Gallbladder (tissue), 1 donor: ENCODE data around the gene RTP5.

DNA sequence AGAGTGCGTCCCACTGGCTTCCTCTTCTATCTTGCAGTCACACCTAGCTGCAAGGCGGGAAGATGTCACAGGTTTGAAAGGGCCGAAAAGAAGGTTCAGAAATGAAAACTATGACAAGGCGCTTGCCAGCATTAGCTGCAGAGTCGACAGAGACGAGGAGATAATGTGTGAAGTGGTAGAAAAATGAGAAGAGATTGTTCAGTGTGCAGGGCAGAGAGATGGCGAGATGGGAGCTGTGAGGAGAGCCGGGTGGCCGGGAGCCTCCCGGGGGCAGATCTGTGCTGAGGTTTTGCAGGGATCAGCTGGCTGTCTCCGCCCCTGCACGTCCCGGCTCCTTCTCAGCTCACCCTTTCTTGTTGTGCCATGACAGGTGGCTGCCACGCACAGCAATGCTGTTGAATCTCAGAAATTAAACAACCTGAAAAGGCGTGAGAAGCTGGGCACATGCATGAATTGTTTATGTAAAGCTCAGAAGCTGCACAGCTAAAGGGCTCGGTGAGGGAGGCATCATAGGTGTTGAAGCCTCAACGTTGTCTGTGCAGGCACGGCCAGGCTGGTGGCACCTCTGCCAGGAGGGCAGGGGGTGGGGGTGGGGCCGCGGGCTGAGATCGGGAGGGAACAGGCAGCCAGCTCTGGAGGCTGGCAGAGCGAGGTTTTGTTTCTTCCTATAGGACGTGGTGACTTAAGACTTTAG lies 930 bp upstream of the RTP5 start:
- PRO-cap, result no peak

DNA sequence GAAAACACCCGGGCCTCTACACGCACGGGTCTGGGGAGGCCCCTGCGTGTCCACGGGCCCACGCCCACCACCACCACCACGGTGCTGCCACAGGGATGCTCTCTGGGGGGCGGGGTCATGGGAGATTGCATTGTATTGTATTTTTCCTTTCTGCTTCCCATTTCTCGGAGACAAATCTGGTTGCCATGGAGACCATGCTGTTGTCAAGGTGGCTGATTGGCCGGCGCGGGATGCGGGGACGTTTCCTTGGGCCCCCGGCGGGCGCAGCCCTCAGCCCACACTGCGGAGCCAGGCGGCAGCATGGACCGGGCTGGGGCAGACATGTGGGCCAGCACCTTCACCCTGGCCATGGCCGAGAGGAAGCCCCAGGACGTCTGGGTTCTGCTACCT lies at the start of gene RTP5:
Gene RTP5, plus strand, starts transcription at position 273 of the 390 bp plus-strand sequence.
- PRO-cap, result no peak

- PRO-cap, result no peak
These were observed 15.2 kb upstream of the FAM240C start for GRCh38 chr2:241915376-241915978.